Spinal cord (tissue), 3 donors: ENCODE results near the genes TMEM265 and PHKG2.

DNA sequence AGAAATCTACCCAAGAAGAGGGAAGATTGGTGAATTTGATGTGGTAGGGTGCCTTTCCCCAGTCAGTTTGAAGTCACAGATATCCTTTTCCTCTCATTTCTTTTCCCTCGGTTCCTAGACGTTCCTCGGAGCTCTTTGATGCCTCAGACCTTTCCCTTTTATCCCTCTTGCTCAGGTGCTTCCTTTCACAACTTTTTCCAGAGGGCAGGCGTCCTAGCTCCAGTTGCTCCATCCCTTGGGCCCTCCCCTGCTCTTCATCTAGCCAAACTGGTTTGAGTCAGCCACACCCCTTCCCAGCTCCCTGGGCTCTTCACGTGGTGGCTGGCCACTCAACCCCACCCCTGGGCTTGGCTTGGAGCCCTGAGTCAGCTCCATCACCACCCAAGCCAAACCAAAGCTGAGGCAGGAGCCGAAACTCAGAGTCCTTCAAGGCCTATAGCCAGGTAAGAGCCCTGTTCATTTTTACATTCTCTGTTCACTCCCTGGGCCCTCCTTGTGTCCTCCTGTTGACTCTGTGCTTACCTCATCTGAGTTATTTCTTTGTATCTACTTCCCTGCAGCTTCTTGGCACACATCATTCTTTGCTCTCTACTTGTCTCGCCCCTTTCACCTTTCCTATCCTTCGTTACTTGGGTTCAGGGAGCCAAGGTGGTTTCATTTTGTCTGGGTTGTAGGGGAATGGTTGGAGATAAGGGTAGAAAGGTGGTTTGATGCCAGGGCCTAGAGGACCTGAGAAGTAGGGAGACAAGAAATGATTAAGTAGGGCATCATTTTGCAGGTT is at the start of gene TMEM265:
Gene TMEM265, plus strand, starts transcription at position 378 of the 781 bp plus-strand sequence.
- PRO-cap, result no peak
- RAMPAGE, long total RNA, result no peak

GRCh38 chr16:30747834-30748704 is at the start of gene PHKG2:
TSS of gene PHKG2 (plus strand) at chr16:30748425.
- PRO-cap, result no peak
- RAMPAGE, long total RNA, result start-site peak on the plus strand at chr16:30748396-30748462, 183 and 134 reads in 2 replicates

GRCh38 chr16:30770380-30770711 is 8.2 kb downstream of the RNF40 start:
- PRO-cap, result no peak
- RAMPAGE, long total RNA, result no peak

- PRO-cap, result no peak
- RAMPAGE, long total RNA, result no peak
These were observed 8.2 kb downstream of the ZNF629 start for GRCh38 chr16:30778646-30779337.

DNA sequence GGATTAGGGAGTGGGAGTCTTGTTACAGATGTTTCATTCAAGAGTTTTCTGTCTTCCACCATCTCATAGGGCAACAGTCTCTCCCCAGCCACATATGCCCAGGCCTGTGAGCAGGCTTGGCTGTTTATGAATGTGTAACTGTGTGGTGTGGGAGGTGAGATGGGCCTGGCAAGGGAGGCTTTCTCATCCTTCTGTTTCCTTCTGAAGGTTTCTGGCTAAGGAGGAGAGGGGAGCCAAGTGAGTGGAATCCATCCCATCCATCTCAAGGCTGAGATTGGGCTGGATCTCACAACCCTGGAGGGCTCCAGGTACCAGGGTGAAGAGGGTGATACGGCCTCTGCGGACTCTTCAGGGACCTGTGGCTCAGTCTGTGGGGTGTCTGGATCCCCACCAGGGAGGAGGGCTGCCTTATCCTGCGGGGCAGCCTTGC is 7.1 kb downstream of the ZNF629 start:
- PRO-cap, result no peak
- RAMPAGE, long total RNA, result no peak

DNA sequence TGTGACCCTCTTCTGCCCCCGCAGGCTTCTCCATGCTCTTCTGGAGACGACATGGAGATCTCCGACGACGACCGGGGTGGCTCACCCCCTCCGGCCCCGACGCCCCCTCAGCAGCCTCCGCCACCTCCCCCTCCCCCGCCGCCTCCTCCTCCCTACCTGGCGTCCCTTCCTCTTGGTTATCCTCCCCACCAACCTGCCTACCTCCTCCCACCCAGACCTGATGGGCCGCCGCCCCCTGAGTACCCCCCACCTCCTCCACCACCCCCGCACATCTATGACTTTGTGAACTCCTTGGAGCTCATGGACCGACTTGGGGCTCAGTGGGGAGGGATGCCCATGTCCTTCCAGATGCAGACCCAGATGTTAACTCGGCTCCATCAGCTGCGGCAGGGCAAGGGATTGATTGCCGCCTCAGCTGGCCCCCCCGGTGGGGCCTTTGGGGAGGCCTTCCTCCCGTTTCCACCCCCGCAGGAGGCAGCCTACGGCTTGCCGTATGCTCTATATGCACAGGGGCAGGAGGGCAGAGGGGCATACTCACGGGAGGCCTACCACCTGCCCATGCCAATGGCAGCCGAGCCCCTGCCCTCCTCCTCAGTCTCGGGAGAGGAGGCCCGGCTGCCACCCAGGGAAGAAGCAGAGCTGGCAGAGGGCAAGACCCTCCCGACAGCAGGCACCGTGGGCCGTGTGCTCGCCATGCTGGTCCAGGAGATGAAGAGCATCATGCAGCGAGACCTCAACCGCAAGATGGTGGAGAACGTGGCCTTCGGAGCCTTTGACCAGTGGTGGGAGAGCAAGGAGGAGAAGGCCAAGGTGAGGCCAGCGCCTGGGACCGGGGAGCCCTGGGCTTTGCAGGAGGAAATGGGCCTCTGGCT is 8.3 kb downstream of the SETD1A start:
- PRO-cap, result no peak
- RAMPAGE, long total RNA, result no peak

- PRO-cap, result no peak
- RAMPAGE, long total RNA, result no peak
These were observed 9.2 kb downstream of the SETD1A start for GRCh38 chr16:30966652-30967269.

DNA sequence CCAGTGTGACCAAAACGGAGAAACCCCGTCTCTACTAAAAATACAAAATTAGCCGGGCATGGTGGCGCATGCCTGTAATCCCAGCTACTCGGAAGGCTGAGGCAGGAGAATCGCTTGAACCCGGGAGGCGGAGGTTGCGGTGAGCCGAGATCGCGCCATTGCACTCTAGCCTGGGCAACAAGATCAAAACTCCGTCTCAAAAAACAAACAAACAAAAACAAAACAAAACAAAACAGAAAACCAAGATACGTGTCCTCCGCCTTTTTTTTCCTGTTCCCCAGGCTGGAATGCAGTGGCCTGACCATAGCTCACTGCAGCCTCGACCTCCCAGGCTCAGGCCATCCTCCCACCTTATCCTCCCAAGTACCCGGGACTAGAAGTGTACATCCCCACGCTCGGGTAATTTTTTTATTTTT is 11.1 kb downstream of the ZNF668 start:
- PRO-cap, result no peak
- RAMPAGE, long total RNA, result no peak

DNA sequence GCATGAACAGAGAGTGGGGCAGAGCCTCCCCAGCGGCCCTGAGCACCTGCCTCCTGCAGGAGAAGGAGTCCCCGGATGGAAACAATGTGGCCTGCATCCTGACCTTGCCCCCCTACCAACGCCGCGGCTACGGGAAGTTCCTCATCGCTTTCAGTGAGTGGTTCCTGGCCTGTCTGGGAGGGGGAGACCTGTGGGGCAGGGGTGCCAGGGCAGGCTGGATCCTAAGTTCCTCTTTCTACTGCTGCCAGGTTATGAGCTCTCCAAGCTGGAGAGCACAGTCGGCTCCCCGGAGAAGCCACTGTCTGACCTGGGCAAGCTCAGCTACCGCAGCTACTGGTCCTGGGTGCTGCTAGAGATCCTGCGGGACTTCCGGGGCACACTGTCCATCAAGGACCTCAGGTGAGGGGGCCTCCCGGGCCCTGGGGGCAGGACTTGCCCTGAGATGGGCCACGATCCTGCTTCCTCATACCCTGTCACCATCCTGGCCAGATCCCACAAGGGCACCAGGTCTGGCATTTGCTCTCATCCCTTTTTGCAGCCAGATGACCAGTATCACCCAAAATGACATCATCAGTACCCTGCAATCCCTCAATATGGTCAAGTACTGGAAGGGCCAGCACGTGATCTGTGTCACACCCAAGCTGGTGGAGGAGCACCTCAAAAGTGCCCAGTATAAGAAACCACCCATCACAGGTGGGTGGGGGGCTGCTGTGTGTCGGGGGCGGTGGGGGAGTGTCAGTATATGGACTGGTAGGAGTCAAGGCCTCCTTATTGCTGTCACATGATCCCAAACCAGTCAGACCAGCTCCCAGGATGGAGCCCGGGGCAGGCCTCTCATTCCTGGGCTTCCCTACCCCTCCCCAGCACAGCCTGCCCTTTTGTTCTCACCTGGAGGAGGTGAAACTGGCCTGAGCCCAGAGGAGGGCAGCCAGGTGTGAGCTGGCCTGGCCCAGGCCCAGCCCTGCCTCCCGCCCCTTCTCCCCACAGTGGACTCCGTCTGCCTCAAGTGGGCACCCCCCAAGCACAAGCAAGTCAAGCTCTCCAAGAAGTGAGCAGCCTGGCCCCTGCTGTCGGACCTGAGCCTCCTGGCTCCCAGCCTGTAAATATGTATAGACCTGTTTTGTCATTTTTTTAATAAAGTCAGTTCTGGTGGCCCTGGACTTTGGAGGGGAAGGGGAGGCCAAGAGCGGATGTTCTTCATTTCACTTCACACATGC is 4.9 kb downstream of the PRSS8 start:
- PRO-cap, result no peak
- RAMPAGE, long total RNA, result no peak

GRCh38 chr16:31179390-31179973 is 457 bp upstream of the FUS start:
- PRO-cap, result no peak
- RAMPAGE, long total RNA, result no peak

DNA sequence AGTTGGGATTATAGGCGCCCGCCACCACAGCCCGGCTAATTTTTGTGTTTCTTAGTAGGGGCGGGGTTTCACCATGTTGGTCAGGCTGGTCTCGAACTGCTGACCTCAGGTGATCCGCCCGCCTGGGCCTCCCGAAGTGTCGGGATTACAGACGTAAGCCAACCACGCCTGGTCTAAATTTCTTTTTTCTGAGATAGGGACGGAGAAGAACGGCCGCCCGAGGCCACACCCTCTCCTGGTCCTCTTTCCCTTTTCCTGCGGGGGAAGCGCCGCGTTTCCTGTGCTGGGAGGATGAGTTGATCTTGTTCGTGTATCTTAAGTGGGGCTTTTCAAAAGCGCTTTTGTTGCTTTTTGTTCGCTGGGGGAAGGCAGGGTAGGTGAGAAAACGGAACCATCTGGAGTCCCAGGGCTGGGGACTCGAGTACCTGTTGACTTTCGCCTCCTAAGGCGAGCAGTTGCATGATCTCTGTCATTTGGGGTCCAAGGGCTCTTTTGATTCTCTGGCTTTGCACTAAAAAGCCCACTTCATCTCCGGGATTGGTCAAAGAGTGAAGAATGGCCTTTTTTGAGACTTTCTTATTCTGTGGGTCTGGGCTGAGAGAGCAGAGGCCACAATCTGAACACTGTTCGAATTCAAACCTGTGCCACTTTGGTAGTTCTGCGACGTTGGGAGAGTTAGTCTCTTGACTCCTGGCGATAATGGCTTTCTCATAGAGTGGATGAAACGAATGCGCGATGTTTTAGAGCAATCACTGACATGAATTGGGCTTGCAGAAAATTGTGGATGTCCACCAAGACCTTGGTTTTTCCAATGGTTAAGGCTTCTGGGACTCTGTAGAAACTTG is 1.3 kb downstream of the FUS start:
- PRO-cap, result no peak
- RAMPAGE, long total RNA, result no peak

DNA sequence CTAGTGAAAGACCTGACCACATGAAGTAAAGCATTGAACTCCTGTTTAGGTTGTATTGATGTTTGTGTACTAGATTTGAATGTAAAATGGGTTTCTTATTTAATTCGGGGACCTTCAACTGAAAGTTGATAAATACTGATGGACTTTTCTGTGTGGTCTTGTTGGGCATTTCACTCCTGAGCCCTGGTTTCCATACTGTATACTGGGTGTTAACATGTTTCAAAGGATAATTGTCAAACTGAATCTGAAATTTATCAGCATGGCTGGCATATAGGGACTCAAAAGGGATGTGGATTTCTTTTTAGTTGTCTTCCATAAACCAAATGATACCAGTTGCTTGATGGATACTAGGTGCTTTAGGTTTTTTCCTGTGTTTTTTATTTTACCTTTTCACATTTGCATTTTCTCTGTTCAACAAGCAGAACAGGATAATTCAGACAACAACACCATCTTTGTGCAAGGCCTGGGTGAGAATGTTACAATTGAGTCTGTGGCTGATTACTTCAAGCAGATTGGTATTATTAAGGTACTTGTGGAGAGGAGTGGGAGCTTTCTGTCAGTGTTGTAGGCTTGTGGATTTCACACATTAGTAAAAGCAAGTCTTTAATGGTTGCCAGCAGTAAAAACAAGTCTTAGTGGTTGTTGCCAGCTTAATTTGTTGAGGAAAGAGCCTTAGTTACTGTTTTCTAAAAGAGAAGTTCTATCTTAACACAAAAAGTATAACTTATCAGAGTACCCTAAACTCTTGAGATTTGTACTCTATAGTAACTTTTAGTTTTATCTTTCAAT is 9.0 kb downstream of the FUS start:
- PRO-cap, result no peak
- RAMPAGE, long total RNA, result no peak

- PRO-cap, result no peak
- RAMPAGE, long total RNA, result no peak
These were observed 487 bp upstream of the PYCARD start for GRCh38 chr16:31203060-31203433.

- PRO-cap, result no peak
- RAMPAGE, long total RNA, result no peak
These were observed 4.1 kb upstream of the PYCARD start for GRCh38 chr16:31206610-31207087.

DNA sequence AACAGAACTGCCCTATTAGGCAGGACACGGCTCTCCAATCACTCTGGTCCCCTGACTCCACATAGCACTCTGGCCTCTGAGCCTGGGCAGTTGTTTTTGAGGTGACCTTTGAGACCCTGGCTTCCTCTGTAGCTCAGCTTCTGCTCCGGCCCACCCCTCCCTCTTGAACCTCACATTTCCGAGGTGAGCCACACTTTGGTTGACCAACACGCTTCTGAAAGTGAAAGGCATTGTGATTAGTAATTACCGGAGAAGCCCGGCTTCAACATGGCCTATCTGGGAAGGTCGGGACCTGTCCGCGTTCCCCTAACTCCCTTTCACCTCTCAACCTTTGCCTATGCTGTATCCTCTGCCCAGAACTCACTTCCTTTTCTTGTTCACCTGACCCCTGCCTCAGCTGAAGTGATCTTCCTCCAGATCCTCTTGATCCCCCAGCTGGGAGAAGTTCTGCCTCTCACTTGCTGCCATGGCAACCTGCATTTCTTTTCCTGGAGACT is 10.2 kb upstream of the ITGAX start:
- PRO-cap, result no peak
- RAMPAGE, long total RNA, result no peak

DNA sequence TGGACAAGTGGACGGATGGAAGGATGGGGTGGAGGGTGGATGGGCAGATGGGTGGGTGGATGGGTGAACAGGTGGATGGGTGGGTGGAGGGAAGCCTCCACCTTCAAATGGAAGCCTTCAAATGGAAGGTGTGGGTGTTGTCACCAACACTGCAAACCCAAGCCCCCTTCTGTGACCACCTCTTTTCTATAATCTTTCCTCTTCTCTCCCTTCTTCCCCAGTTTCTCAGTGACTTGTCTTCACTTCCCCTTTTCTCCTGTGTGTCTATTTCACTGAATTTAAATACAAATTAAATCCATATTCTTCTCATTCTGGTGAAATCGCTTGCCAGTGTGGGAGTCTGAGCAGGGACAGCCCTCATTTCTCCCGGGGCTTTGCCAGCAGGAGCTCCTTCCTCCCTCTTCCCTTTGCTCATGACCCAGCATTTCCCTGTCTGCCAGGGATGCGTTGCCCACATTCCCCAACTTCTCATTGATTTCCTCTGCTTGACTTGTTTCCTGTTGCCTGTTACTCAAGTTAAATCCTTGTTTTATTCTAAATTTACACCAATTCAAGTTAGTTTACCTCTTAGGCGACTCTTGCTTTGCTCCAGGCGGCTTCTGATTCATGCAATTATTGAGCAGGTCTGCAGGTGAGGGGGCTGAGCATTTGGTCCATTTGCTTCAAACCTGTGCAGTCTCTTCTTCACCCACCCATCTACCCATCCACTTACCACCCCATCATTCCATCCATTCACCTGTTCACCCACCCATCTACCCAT is 6.3 kb upstream of the ITGAX start:
- PRO-cap, result no peak
- RAMPAGE, long total RNA, result no peak

GRCh38 chr16:31425145-31425515 is 3.0 kb downstream of the COX6A2 start:
- PRO-cap, result no peak
- RAMPAGE, long total RNA, result no peak

- PRO-cap, result no peak
- RAMPAGE, long total RNA, result no peak
These were observed 1.4 kb upstream of the COX6A2 start for GRCh38 chr16:31429254-31430165.

DNA sequence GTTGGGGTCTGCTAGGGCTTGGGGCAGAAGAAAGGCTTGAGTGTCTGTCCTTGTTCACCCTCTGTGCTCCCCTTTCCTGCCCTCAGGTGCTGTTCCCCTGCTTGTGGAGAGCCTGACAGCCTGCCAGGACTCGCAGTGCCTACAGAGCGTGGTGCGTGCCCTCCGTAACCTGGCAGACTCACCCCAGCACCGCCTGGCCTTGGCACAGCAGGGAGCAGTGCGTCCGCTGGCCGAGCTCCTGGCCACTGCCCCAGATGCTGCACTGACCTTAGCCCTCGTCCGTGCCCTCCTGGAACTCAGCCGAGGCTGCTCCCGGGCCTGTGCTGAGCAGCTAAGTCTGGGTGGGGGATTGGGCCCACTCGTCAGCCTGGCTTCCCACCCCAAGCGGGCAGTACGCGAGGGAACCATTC is 2.7 kb downstream of the ARMC5 start:
- PRO-cap, result no peak
- RAMPAGE, long total RNA, result no peak

GRCh38 chr16:31466296-31467133 is 5.4 kb upstream of the TGFB1I1 start:
- PRO-cap, result no peak
- RAMPAGE, long total RNA, result no peak